Peyer's patch (tissue), 4 donors: ENCODE measurements around a stretch of chr3.

GRCh38 chr3:194740822-194741728 lies 55.4 kb downstream of the FAM43A start:
- PRO-cap = no peak
- RAMPAGE, long total RNA, 4 experiments = no peak in any of the 4 experiments

DNA sequence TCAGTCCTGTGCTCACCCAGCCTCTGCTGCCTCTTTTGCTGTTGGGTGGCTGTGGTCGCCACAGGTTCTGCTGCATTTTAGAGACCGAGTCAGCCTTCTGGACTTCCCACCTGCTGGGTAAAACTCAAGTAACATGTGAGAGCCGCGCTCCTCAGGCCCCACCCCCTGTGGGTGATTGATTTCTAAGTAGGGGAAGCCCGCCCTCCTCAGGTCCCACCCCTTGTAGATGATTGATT lies 83.2 kb downstream of the FAM43A start:
- PRO-cap = bidirectional peak, plus-strand start outside the sequence, minus-strand start at position 112 of the sequence
- RAMPAGE, long total RNA, 4 experiments = no peak in any of the 4 experiments

GRCh38 chr3:195087086-195087288 lies 184.0 kb downstream of the XXYLT1 start:
- PRO-cap = no peak
- RAMPAGE, long total RNA, 4 experiments = no peak in any of the 4 experiments

DNA sequence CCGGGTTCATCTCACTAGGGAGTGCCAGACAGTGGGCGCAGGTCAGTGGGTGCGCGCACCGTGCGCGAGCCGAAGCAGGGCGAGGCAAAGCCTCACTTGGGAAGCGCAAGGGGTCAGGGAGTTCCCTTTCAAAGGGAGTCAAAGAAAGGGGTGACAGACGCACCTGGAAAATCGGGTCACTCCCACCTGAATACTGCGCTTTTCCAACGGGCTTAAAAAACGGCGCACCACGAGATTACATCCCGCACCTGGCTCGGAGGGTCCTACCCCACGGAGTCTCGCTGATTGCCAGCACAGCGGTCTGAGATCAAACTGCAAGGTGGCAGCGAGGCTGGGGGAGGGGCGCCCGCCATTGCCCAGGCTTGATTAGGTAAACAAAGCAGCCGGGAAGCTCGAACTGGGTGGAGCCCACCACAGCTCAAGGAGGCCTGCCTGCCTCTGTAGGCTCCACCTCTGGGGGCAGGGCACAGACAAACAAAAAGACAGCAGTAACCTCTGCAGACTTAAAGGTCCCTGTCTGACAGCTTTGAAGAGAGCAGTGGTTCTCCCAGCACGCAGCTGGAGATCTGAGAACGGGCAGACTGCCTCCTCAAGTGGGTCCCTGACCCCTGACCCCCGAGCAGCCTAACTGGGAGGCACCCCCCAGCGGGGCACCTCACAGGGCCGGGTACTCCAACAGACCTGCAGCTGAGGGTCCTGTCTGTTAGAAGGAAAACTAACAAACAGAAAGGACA lies 183.0 kb downstream of the XXYLT1 start:
- PRO-cap = no peak
- RAMPAGE, long total RNA, 4 experiments = no peak in any of the 4 experiments

DNA sequence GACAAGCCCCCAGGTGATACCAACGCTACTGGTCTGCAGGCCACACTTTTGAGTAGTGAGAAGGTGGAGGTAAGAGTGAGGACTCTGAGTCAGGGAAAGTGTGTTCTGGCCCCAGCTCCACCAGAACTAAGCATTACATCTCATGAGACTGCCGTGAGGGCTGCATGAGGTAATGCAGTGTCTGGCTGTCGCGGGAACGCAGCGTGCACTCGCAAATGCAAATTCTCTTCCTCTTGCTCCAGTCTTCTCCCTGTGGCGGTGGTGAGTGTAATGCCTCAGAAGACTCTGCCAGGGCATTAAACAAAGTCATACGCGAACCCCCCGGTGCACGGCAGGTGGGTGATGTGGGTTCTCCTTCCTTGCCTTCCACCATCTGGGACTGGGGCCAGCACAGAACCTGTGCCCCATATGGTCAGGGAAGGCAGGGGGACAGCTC lies 175.9 kb downstream of the XXYLT1 start:
- PRO-cap = bidirectional peak, plus-strand start at position 278 of the sequence, minus-strand start at position 128 of the sequence
- RAMPAGE, long total RNA, 4 experiments = no peak in any of the 4 experiments

- PRO-cap = no peak
- RAMPAGE, long total RNA, 4 experiments = no peak in any of the 4 experiments
Observed at GRCh38 chr3:195119424-195120800, 151.0 kb downstream of the XXYLT1 start.

DNA sequence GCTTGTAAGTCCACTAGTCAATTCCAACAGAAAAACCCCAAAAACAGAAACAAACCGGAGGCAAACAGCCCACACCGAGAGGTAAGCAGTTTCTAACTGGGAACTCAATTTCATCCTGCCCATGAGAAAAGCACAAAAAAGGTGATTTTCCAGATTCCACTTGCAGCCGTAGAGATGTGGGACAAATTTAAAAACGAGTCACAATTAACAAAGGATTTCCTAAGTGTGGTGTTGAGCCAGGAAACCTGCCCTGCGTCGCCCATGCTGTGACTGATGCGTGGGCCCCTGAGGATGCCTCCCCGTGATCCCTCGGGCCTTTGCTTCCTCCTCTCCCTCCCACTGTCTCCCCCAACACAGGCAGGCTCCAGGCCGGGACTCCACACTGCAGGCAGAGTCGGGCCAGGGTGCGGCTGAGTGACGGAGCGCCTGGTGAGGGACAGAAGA lies 91.3 kb downstream of the XXYLT1 start:
- PRO-cap = no peak
- RAMPAGE, long total RNA, 4 experiments = no peak in any of the 4 experiments

DNA sequence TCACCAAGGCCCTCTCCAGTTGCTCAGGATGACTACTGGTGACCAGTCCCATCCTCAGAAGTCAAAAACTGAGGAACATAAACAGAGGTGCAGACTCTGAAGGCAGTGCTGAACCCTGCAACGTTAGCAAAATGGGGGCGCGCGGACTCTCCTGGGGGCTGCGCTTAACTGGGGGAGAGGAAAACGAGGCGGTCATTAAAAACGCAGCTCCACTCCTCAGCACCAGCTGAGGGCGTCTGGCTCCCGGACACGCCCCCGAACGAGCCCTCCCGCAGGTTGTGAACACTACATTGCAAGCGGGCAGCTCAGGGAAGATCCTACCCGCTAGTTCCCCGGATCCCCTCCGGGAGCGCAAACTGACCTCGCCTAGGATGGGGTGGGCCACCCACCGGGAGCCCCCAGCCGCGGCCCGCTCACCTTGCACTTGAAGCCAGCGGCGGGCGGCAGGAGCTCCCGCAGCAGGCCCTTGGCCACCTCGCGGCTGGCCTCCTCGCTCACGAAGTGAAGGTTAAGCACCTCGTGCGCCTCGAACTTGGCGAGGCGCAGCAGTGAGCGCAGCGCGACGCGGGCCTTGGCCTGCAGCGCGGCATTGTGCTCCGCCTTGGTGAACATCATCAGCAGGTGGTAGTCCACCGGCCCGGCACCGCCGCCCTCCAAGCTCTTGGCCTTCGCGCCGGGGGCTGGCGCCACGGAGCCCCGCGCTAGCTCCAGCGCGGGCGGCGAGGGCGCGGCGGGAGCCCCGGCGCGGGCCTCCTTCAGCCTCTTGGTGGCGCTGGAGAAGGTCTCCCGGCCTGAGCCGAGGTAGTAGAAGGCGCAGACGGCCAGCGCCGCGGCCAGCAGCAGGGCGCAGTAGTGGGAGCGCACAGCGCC lies 586 bp downstream of the XXYLT1 start:
- PRO-cap = no peak
- RAMPAGE, long total RNA, 4 experiments = no peak in any of the 4 experiments

DNA sequence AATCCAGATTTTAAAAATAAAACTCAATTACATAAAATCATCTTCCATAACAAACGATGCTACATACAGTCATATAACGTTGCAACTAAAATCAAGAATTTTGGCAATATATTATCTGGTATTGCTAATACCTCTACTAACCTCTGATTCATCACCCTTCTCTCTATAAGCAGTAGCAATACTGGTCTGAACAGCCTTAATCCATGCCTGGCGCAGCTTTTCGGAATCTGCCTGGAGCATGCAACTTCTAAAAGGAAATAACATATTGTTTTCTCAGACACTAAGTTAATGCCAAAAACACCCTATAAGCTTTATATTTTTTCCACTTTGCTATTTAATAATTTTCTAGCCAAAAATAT lies 35.4 kb upstream of the XXYLT1 start:
- PRO-cap = no peak
- RAMPAGE, long total RNA, 4 experiments = start-site peak on the minus strand in 1 of 4 experiments, centred at position 169 of the sequence, 35 reads per replicate

DNA sequence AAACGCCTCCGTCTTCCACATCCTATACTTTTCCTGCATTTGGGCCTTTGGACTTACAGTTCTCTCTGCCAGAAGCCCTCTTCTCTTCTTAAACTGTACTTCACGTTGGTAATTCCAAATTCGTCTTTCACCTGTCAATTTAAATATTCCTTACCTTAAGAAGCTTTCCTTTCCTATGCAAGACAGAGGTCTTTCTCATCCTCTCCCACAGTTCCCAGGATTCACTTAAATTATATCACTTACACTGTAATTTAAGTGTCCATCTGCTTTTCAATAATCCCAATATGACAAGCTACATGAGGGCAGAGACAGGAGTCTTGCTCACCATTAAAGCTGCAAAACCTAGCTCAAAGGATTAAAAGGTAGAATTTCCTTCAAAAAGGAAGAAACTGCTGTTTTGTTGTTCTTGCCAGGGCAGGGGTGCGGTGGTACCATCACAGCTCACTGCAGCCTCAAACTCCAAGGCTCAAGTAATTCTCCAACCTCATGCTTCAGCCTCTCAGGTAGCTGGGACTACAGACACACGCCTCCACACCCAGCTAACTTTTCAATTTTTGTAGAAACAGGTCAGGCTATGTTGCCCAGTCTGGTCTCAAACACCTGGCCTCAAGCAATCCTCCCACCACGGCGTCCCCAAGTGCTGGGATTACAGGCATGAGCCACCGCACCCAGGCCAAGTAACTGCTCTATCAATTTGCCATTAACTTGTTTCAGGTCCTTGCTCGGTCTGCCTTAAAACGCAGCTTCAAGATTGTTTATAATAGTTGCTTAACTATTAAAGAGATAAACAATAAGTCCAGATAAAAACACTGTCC lies 24.6 kb downstream of the ACAP2 start:
- PRO-cap = no peak
- RAMPAGE, long total RNA, 4 experiments = no peak in any of the 4 experiments

- PRO-cap = no peak
- RAMPAGE, long total RNA, 4 experiments = no peak in any of the 4 experiments
Observed at GRCh38 chr3:195446136-195446774, 3.4 kb upstream of the ACAP2 start.

DNA sequence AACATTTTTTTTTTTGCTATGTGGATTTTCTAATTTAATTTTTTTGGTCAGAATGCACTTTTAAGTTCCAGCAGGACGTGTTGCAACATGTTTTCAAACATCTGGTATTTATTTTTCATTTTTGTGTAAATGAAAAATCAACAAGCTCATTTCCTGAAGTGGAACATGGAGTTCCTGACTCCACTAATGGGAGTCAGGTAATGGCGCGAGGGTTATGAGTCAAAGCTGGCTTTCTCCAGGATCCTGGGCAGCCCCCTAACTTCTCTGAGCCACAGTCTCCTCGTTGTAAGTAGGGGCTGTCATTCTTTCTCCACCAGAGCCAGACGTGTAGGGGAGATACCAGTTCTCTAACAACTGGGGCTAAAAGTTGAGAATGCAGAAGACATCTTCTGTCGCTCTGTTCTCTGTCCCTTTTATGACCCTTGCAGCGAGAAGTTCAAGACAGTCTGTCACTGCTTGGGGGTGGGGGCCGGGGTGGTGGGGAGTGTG lies 554 bp upstream of the APOD start:
- PRO-cap = no peak
- RAMPAGE, long total RNA, 4 experiments = no peak in any of the 4 experiments

DNA sequence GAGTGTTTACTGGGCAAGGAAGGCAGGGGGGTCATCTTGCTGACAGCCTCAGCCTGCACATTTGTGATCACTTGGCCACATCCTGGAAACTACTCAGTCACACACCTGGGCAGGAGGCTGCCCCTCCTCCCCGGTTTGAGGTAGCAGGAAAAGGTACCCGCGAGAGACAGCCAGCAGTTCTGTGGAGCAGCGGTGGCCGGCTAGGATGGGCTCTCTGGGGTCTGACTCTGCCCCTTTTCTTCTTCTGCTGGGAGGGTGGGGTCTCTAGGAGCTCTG lies 30.9 kb upstream of the APOD start:
- PRO-cap = no peak
- RAMPAGE, long total RNA, 4 experiments = no peak in any of the 4 experiments

DNA sequence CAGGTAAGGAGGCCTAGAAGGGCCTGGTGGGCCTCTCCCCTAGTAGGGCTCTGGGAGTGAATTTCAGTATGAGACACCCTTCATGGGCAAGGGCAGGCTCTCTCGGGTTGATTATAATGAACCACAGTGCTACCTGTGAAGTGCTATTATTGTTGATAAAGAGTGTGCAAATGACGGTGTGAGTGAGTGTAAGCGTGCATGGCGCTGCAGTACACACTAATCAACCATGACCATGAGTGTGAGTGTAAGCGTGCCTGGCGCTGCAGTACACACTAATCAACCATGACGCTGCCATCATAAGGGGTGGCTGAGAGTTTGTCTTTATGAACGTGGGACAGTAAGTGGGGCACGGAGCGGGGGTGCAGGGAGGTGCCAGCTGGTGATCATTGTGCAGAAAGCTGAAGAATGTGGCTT lies 31.3 kb upstream of the APOD start:
- PRO-cap = no peak
- RAMPAGE, long total RNA, 4 experiments = no peak in any of the 4 experiments

DNA sequence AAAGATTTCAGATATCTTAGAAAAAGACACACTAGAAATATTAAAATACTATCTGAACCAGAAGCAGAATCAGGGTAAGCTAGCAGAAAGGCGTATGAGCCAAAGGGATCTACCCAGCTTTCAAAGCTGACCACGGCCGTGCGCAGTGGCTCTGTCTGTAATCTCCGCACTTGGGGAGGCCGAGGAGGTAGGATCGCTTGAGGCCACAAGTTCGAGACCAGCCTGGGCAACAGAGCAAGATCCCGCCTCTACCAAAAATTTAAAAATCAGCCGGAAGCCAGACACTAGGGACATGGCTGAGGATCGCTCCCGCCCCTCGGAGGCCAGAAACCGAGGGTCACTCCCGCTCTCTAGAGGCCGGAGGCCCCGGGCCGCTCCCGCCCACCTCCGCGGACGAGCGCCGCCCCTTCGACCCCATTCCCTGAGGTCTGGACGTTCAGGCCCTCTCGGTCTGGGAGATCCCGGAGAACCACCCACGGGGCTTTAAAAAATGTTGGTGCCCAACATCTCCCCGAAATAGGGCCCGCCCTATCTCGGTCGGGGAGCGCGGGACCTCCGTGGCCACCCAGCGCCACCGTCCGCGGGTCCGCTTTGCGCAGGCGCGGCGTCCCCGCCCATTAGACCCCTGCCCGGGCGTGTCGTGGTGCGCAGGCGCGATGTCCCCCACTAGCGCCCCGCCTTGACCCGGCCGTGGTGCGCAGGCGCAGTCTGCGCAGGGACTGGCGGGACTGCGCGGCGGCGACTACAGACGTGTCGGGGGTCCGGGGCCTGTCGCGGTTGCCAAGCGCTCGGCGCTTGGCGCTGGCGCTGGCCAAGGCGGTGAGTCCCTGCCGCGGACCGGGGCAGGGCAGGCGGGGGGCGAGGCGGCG lies 63.2 kb upstream of the MUC20 start:
- PRO-cap = bidirectional peak, plus-strand start at position 777 of the sequence, minus-strand start at position 627 of the sequence
- RAMPAGE, long total RNA, 4 experiments = start-site peak on the plus strand in 4 of 4 experiments, centred at positions 716 to 752 of the sequence, 36 to 1,767 reads per replicate

- PRO-cap = no peak
- RAMPAGE, long total RNA, 4 experiments = start-site peak on the plus strand in 1 of 4 experiments, at chr3:195708444-195708691 at its widest, 15 reads per replicate
Observed at GRCh38 chr3:195708327-195709009, 12.3 kb upstream of the MUC20 start.

GRCh38 chr3:195802724-195803216 lies 9.0 kb downstream of the MUC4 start:
- PRO-cap = unidirectional peak, plus-strand start at chr3:195803068
- RAMPAGE, long total RNA, 4 experiments = no peak in any of the 4 experiments

GRCh38 chr3:195823981-195824413 lies 12.3 kb upstream of the MUC4 start:
- PRO-cap = no peak
- RAMPAGE, long total RNA, 4 experiments = no peak in any of the 4 experiments

GRCh38 chr3:195895015-195895781 lies 13.2 kb downstream of the TNK2 start:
- PRO-cap = no peak
- RAMPAGE, long total RNA, 4 experiments = start-site peak on the minus strand in 1 of 4 experiments, at chr3:195895588-195895677 at its widest, 8 reads per replicate

GRCh38 chr3:195905957-195906728 lies 2.2 kb downstream of the TNK2 start:
- PRO-cap = no peak
- RAMPAGE, long total RNA, 4 experiments = no peak in any of the 4 experiments